Placental epithelial cell (primary cell): Measurements from ENCODE around the genes SYT2, CHI3L1, PRELP and ZBED6.

DNA sequence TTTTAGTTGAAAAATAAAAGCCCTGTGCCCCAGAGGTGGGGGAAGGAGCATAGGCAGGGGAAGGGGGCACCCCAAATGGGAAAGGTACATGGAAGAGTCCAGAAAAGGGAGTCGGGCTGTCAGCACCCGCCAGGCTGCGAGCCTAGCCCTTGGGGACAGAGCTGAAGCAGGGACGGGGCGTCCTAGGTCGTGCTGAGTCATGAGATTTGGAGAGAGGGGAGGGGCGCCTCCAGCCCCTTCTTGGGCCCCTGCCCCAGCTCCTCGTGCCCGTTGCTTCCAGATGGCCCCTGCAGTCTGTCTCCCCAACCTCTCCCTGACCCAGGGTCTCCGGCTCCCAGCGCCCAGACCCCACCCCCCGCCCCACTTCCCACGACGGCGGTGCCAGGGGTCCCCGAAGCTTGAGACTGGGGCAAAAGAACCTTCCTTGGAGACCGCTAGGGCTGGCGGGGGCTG, 802 bp downstream of the SYT2 start:
- CAGE, long polyA plus RNA = no peak

DNA sequence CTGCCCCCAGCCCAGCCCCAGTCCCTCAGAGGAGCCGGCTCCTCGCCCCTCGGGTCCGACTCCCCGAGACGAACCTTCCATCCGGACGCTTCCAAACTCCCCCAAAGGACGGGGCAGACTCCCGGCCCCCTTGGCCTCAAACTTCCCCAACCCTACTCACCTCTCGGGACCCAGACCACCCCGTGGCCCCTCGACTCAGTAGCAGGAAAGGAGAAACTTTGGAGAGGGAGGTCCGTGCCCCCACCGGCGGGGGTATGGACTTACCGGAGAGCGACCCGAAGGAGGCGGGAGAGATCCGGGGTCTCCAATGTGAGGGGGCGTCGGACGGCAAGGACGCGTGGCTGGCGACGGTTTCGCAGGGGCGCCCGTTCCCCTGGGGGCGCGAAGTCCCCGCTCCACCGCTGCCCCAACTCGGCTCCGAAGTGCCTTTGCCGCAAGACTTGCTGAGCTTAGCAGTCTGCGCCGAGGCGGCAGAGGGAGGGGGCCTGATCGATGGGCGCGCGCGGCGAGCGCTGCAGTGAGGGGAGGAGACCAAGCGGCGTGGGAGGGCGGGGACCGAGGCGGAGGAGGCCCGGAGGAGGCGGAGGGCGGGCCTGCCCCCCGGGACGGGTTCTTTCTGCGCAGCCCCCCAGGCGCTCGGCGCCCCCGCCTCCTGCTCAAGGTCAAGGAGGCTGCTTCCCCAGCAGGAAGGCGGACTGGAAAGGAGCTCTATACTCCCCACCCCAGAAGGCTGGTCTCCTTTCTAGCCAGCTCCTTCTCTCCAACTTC, at the start of gene SYT2:
Gene SYT2, minus strand, starts transcription at position 461 of the 768 bp plus-strand sequence.
- CAGE, long polyA plus RNA = no peak

DNA sequence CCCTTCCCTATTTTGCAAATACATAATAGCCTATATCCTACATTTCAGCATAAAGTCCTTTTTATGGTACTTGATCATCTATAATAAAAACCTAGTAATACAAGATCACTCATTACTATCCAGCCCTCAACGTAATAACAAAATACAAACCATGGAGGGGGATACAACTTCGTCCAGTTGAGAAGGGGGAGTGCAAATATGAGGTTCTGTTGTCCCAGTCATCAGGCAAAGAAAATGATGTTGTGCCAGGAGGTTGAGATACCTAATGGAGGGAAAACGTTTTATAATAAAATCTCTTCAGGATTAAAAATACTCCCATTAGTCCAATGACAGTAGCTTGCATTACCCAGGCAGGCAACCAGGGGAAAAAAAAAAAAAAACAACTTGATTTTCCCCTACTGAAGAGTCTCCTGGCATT, 21.4 kb upstream of the SYT2 start:
- CAGE, long polyA plus RNA = no peak

DNA sequence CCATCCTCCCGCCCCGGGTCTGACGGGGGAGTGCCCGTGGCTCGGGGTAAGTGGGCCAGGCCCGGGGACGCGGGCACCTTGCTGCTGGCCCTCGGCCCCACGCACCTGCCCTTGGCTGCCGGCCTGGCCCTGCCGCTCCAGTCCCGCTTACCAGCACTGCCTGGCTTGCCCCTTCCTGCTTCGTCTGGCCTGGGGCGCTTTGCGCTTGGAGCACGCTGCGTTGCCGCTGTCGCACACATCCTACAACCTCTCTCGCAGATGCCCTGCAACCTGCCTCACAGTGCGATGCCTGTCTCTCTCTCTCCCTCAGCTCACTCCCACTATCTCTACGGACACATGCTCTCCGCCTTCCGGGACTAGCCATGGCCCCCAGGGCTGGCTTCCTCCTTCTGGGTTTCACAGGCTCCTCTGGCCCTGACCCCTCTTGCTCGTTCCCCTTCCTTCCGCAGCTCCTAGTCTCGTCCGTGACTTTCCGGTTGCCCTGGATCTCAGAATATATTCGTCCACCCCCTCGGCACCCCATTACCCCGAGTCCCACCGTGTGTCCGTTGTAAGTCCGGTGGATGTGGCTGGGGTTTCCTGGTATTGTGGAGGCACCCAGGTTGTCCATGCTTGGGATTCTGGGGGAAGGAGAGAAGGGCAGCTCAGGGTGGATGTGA, 9.7 kb downstream of the MYOG start:
- CAGE, long polyA plus RNA = no peak

DNA sequence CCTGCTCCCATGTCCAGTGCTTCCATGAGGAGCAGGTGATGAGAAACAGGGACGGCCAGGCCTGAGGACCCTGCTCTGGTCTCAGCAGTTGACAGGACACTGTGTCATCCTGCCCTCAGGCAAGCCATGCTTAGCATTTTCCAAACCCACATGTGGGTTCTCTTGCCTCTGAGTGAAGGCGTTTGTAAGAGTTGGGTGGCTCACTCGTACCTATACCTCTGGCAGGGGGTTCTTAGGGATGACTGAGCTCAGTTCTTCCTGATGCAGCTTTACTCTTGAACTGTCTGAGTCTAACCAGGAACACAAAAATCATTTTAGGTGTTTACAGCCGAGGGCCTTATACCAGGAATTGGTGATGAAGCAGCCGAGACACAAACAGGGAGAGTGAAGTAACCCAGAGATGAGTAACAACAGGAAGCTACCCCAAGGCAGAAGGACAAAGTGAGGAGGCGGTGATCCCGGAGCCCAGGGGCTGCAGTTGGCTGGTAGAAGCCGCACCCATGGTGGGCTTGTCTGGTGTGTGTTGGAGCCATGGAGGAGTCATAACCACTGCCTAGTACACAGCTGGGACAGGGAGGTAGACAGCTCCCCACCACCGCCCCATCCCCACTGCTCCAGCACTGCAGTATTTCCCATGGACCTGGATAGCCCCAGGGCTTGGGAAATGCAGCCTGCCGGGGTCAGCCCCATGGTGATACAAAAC, 21.4 kb downstream of the MYBPH start:
- CAGE, long polyA plus RNA = no peak

DNA sequence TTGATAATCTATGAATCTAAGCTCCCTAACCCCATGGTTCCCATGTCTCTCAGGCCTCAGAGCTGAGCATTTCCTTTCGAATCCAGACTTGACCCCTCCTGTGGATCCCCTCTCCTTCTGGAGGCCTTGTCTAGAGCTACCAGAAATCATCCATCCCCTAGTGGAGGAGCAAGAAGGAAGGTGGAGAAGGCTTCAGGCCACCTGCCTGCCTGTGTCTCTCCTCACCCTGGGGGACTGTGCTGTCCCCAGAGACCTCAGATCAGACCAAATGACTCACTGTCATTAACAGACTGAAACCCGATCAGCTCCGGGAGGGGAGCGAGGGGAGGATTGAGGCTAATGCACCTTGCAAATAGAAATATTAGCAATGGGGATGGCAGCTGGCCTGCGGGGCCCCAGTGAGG, 2.1 kb downstream of the MYBPH start:
- CAGE, long polyA plus RNA = no peak

DNA sequence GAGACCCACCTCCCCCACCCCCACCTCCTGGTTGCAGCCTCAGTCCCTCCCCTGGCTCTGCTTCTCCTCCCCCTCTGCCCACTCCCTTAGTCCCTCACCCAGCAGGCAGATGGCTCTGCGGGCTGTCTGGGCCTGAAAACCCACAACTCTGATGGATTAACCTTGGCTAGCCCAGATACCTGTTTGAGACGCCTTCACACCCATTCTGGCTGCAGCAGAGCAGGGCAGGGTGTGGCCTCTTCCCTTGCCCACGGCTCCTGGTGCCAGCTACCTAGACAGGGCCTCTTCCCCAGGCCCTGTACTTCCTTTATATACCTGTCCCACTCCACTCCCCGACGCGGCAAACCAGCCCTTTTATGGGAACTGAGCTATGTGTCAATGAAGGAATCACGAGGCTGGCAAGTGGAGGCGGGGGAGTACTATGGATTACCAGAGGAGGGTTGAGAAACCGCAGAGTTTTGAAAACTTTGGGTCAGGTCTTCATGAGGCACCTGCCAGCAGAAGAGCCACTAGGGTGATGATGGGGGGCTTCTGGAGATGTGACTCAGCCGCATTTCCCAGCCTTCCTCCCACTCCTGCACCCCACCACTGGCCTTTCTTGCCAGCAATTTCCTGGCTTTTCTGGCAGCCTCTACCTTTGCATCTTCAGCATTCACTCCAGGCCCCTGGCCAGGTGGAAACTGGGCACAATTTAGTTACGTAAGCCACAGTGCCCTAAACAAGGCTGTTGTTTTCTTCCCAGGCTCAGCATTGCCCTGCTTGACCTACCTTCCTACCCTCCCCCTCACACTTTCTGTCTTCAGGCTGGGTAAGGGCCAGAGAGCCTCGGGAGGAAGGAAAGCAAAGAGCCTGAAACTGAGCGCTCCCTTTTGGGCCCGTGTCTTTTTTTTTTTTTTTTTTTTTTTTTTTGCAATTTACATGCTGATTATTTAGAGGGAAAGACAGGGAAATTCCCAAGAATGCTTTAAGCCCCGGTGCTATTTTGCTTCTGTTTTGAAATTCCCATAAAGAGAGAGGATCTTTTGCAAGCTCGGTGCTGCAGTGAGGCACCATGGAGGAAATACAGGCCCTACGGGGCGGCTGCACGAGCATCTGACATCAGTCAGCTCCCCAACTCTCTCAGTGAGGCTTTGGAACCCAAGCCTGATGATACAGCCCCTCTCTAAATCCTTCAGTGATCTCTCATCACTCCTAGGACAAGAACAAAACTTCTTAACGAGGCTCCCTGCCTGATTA, at the start of gene CHI3L1:
Gene CHI3L1, minus strand, starts transcription at position 285 of the 1,236 bp plus-strand sequence.
- CAGE, long polyA plus RNA = no peak

- CAGE, long polyA plus RNA = no peak
Observed at GRCh38 chr1:203288507-203289119, 16.7 kb upstream of the BTG2 start.

DNA sequence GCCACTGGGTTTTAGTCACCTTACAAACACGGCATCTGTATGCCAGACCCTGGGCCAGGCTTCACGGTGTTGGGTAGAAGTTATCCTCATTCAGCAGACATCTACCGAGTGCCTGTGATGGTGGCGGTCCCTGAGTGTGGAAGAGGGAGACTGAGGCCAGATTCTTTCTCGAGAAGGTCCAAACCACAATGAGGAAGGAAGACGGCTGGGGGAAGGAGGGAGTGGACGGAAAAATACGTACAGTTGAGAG, 893 bp upstream of the BTG2 start:
- CAGE, long polyA plus RNA = no peak

DNA sequence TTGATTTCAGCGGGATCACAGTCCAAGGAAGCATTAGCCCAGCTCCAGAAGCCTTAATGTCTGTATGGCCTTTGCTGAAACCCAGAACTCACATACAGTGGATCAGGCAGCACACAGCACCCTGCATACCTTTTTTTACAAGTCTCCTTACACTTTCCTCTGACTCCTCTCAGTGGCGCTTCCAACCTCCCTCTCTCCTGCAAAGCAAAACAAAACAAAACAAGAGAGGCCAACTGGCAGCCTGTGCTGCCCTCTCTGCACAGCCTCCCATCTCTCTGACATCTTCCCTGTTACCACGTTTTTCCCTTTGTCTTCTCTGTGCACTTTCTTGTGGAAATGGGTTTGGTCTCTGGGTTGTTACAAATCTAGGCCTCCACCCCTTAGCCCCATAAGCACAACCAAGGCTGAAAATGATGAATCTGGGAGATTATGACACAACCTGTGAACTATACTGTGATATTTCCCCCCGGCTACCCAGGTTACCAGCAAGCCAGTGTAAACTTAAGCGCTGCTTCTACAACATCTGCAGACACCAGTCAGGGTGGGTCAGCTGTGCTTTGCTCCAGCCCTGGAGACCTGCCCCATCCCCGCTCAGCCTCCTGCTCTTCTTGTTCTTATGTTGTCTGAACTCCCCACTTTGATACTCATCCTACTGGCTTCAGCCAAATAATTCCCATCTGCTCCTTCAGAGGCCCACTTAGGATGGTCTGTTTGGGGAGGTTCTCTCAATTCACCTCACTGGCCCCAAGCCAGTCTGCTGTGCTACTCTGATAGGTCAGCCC, 54.9 kb upstream of the FMOD start:
- CAGE, long polyA plus RNA = no peak

DNA sequence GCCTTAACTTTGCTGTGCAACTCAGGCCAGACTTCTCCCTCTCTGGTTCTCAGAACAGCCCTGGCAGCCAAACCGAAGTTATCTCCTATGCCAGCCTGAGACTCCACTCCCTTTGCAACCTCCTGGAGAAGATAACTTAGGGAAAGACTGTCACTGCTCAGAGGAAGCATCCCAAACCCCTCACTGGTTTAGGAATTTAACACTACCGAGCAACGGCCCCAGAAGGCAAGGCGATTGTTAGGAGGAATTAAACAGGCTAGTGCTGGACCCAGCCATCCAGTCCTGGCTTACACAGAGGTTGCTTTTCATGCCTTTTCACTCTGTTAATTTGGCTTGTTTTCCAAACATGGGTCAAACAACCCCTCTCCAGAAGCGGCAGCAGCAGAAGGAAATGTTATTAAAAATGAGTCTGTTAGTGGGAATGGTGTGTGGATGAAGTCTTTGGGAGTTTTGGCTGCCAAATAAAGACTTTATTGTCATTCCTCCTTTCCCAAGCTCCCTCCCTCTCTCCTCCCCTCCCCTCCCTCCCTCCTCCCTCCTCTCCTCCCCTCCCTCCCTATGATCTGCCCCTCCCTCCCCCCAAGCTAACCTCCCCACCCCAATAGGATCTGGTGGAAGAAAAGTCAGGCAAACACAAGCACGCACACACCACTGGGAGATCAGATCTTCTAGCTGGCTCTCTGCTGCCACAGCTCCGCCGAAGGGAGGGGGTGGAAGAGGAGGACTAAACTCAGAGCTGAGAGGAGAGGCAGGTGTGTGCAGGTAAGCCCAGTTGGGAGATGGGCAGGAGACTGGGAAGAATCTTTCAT, at the start of gene PRELP:
Gene PRELP, plus strand, starts transcription at position 630 of the 809 bp plus-strand sequence.
- CAGE, long polyA plus RNA = no peak

DNA sequence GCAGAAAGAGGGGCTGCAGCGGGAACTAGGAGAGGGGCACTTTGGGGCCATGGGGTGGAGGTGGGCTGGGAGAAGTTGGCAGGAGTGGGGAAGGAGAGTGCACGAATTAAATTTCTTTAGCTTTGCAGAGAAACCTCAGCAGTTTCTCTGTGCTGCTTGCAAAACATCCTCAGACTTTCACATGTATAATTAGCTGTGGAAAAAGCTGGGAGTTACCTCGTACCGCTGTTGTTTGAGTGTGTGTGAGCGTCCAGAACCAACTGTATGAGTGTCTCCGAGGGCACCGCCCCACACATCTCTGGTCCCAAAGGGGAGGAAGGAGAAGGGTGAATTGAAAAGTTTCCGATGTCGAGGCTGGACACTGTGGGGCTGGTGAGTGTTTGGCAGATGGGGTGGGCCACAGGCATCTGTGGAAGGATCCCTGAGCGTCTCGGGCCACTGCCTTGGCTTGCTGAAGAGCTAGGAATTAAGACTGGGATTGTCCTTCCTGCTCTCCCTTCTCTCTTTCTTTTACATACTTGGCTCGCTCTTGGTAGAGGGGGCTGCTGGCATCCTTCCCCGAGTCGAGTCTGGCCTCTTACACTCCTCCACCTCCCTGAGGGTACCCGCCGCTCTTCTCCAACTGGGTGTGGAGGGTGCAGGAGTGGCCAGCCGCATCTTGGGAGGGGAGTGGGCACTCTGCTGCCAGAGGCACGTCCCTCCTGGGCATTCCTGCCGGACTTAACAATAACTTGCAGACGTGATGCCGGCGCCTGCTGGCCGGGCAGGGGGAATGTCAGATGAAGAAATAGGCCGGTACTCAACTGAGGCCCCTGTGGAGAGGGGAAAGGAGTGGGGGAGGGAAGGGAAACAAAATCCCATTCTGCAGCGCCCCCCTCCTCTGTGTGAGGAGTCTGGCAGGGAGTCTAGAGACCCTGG, 1.3 kb downstream of the ATP2B4 start:
- CAGE, long polyA plus RNA = no peak

DNA sequence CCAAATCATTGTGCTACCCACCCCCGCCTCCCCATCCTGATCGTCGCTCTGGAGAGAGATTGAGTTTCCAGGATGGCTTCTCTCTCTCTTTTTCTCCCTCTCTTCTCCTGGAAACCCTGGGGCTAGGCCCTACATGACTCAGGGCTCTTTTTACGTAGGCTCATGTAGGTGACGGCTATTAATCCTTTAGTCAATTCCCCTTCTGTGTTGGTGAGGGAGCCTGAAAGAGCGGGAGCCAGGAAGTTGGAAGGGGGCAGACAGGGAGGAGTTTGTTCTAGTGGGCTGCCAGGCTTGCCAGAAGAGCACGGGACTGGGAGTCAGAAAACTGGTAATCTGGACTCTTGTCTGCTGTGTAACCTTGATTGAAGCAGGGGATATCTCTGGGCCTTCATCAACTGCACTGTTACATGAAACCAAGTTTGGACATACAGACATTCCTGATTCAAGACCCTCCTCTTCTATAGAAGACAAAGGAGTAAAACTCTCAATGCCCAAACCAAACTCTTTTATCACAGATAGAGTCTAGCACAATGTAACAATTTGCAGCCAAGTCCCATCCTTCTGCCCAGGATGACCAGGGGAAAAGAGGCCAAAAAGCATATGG, 9.8 kb downstream of the ATP2B4 start:
- CAGE, long polyA plus RNA = no peak

- CAGE, long polyA plus RNA = no peak
Observed at GRCh38 chr1:203795285-203795784, at the start of gene ZBED6. TSS of gene ZBED6 (plus strand) at chr1:203795623.

DNA sequence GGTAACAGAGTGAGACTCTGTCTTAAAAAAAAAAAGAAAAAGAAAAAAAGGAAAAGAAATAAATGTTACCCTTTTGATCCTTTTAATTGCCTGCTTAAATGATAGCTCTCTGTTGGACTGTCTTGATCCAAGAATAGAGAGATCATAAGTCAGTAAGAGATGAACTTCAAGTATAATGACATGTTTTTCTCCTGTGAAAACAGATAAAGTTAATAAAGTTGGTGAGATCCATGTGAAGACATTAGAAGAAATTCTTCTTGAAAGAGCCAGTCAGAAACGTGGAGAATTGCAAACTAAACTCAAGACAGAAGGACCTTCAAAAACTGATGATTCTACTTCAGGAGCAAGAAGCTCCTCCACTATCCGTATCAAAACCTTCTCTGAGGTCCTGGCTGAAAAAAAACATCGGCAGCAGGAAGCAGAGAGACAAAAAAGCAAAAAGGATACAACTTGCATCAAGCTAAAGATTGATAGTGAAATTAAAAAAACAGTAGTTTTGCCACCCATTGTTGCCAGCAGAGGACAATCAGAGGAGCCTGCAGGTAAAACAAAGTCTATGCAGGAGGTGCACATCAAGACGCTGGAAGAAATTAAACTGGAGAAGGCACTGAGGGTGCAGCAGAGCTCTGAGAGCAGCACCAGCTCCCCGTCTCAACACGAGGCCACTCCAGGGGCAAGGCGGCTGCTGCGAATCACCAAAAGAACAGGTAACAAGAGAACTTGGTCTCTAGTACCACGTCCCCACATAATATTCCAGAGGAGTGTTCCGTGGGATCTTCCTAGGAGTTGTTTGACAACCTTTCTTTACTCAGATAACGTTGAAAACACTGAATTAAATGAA, 14.2 kb upstream of the SNRPE start:
- CAGE, long polyA plus RNA = no peak

DNA sequence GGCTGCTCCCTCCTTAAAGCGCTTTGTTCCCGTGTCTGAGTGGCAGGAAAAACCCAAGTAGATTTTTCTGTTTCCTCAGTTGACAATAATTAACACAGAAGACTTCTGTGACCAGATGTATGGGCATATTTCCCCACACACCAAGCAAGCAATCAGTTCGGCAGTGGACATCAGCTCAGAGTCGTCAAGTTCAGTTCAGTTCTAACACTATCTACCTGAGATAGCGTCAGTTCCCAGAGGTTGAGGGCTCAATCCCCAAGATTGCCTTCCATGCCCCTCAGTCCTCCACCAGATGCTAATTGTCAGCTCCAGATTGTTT, 4.0 kb downstream of the SNRPE start:
- CAGE, long polyA plus RNA = no peak

- CAGE, long polyA plus RNA = no peak
Observed at GRCh38 chr1:204116010-204116734, 35.7 kb downstream of the ETNK2 start.

GRCh38 chr1:204145047-204145706, 6.7 kb downstream of the ETNK2 start:
- CAGE, long polyA plus RNA = no peak

GRCh38 chr1:204221827-204222877, 8.4 kb upstream of the GOLT1A start:
- CAGE, long polyA plus RNA = no peak

- CAGE, long polyA plus RNA = no peak
Observed at GRCh38 chr1:204254903-204255102, 41.0 kb upstream of the GOLT1A start.